Parietal lobe (tissue), 2 donors: ENCODE measurements around a stretch of chr1.

GRCh38 chr1:8382701-8383403 is 64.9 kb downstream of the SLC45A1 start:
- RAMPAGE, long total RNA: no peak

GRCh38 chr1:8523391-8524155 is 205.7 kb downstream of the SLC45A1 start:
- RAMPAGE, long total RNA: no peak

DNA sequence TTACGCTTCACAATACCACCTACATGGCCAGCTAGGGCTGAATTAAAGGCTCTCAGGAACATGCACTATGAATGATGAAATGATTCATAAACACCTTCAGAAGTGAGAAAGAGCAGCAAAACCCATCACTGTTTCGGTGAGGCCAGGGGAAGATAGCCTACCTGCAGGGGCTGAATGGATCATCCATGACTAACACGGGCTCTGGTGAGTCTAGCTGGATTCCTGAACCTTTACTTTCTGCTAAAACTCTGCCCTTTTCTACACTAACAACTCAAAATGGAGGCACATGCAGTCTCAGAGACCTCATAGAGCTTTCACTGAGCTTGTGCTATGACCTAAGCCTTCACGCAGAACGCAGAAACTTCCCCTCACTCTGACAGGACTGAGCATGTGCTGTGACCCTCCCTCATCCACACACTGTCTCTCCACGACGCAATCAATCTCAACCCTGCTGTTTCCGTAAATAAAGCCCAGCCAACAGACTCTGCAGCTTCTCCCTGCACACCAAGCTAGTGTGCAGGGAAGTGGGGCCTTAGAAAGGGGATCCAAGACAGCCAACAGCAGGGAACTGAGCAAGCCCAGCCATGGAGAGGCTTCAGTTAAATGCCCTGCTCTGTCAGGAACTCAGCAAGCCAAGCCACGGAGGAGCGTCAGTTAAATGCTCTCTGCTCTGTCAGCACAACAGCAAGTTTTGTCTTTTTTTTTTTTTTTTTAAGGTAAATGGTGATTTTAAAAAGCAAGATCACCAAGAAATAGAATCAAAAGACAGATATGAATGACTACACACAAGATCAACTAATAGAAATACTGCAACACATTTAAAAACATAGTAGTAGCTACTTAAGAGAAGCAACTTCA is 207.9 kb downstream of the SLC45A1 start:
- RAMPAGE, long total RNA: no peak

- RAMPAGE, long total RNA: no peak
These were observed 115.3 kb downstream of the RERE start for GRCh38 chr1:8702080-8702554.

- RAMPAGE, long total RNA: no peak
These were observed 1.8 kb downstream of the RERE start for GRCh38 chr1:8815342-8816319.

DNA sequence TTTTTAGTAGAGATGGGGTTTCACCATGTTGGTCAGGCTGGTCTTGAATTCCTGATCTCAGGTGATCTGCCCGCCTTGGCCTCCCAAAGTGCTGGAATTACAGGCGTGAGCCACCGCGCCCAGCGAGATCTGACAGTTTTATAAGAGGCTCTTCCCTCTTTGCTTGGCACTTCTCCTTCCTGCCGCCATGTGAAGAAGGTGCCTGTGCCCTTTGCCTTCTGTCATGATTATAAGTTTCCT is 22.5 kb downstream of the ENO1 start:
- RAMPAGE, long total RNA: no peak

- RAMPAGE, long total RNA: no peak
These were observed 22.2 kb downstream of the ENO1 start for GRCh38 chr1:8856275-8856743.

GRCh38 chr1:8889171-8889683 is 10.7 kb upstream of the ENO1 start:
- RAMPAGE, long total RNA: no peak

DNA sequence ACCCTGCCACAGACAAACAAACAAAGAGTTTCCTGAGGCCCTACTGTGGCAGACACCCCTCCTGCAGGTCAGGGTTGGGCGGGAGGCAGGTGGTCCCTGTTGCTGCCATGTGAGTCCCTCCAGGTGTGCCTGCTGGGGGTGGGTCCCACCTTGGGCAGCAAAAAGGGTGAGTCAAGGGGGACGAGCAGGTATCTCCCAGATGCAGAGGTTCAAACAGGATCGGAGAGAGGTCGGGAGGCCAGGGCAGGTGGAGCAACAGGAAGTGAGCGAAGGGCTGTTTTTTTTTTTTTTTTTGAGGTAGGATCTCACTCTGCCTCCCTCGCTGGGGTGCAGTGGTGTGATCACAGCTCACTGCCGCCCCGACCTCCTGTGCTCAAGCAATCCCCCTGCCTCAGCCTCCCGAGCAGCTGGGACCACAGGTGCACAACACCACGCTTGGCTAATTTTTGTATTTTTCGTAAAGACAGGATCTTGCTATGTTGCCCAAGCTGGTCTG is 39.4 kb downstream of the SLC2A7 start:
- RAMPAGE, long total RNA: no peak

DNA sequence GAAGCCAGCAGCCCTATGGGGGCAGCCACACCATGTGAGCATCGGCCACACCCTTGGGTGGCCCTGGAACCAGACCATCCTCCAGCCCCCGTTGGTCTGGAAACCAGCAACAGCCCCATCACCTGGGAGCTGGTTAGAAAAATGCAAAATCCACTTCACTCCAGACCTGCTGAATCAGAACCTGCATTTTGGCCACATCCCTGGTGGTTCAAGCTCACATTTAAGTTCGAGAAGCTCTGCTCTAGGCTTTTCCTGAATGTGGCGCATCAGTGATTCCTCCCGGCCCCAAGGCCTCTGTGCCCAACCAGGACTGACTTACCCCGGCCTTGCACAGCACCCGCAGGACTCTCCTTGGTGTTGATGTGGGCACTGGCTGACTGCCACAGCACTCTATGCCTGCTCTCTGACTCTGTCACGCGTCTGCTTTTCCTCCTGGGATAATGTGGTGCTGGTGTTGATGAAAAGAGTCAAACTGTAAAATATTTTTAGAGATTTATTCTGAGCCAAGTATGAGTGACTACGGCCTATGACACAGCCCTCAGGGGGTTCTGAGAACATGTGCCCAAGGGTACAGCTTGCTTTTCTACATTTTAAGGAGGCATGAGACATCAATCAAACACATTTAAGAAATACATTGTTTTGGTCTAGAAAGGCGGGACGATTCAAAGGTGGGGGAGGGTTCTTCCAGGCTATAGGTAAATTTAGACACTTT is 15.4 kb upstream of the SLC2A5 start:
- RAMPAGE, long total RNA: no peak

DNA sequence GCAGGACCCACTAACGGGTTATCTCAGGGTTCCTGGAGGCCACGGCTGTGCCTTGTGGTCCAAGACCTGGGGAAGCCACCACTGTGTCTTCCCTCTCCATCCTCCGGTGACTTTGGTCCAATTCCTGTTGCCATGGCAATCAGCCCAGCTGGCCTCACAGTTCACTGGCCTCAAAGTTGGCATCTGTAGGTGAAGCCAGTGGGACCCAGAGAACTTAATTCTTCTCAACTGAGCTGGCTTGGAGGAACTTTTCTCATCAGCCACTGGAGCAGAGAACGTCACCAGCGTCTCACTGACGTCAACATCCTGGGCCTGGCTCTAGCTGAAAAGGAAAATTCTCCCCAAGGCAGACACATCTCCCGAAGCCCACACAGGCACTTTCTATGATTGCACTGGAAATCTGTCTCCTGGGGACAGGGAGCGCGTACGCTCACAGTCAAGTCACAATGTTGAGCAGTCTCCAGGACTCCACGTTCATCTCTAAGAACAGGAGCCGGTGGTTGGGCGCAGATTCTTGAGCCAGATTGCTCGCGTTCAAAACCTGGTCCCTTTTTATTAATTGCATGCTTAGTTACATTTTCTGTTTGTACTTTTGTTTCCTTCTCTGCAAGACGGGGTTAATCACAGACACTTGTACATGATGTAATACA is 22.0 kb upstream of the GPR157 start:
- RAMPAGE, long total RNA: no peak

- RAMPAGE, long total RNA: no peak
These were observed 35.9 kb upstream of the H6PD start for GRCh38 chr1:9198539-9199202.

- RAMPAGE, long total RNA: no peak
These were observed 8.0 kb downstream of the H6PD start for GRCh38 chr1:9242365-9243157.

GRCh38 chr1:9244200-9244677 is 9.7 kb downstream of the H6PD start:
- RAMPAGE, long total RNA: no peak

GRCh38 chr1:9291806-9292479 is 751 bp upstream of the SPSB1 start:
- RAMPAGE, long total RNA: no peak

GRCh38 chr1:9293139-9294147 is 749 bp downstream of the SPSB1 start:
- RAMPAGE, long total RNA: no peak

DNA sequence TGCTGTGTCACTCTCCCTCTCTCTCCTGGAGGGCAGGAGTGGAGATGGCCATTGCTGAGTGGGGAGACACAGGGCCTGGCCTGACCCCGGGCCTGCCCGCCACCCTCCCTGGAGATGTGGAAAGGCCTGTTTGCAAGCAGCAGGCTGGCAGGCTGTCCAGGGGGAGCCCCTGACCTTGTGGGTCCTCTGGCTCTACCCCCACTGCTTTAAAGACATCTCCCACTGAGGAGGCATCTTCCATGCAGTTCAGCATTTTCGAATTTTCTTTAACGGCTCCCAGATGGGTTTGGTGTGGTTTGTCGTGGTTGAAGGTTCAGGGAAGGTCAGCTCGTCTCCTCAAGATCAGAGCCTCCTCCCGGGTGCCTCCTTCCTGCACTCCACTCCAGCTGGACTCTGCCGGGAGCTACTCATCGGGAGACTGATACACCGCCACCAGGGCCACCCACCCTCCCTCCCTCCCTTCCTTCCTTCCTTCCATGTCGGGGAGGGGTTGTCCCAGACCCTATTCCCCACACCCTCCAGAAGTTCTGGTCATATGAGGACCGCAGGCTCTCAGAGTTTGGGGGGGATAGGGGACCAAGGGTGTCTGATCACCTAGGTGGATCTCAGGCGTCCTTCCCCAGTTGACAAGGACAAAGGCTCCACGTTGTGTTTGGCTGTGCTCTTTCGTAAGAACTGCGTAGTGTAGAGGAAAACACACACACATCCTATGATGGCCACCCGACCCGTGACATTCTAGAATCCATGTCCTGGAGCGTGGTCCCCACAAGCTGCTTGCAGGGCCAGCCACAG is 69.2 kb downstream of the SPSB1 start:
- RAMPAGE, long total RNA: no peak

GRCh38 chr1:9376392-9377611 is 84.1 kb downstream of the SPSB1 start:
- RAMPAGE, long total RNA: no peak

GRCh38 chr1:9413026-9413948 is 120.6 kb downstream of the SPSB1 start:
- RAMPAGE, long total RNA: no peak

- RAMPAGE, long total RNA: no peak
These were observed 95.3 kb upstream of the SLC25A33 start for GRCh38 chr1:9443979-9444442.